ENCODE results near the genes WFDC11 and TNNC2.

DNA sequence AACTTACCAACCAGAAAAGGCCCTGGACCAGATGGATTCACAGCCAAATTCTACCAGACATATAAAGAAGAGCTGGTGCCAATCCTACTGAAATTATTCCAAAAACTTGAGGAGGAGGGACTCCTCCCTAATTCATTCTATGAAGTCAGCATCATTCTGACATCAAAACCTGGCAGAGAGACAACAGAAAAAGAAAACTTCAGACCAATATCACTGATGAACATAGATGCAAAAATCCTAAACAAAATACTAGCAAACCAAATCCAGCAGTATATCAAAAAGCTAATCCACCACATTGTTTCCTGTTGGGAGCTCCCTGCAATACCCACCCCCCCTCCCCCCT lies at the start of gene WFDC11:
WFDC11 (minus strand) TSS at position 69 of the 343 bp plus-strand sequence.
- PRO-cap, result no peak

DNA sequence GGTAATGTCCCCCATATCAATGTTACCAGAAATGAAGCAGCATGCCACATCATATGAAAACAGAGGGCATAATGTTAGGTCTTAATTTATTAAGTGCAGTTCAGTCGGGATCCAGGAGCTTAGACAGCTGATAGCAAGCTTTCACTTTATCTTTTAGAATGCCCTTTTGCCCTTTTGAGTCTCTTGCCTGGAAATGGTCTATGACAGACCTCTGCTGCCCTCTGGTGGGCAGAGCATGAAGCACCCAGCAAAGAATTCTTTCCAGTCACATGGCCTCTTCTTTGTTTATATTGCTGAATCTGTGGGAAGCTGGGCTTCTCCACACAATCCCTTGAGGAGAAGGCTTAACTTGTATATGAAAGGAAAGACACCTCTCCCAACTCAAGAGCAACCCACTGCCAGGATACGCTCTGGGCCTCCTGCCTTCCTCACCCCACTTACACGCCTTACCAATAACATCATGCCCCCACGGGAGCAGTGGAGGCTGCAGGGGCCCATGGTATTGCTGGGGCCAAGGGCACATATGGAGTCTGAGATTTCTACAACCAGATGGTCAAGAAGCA lies 20.5 kb downstream of the WFDC3 start:
- PRO-cap, result no peak

DNA sequence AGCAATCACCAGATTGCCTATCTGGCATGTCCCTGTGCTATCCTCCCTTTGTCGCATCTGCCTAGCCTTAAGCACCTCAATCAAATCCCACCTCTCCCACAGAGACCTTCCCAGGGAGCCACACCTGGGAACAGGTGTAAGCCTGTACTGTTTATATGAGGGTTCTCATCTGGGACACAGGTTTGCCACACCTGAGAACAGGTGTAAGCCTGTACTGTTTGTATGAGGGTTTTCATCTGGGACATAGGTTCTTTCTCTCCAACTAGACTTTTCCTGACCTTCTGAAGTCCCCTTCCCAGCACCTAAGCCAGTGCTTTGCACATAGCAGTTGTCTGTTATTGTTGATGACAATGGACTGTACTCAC lies 16.6 kb downstream of the WFDC3 start:
- PRO-cap, result no peak

- PRO-cap, result no peak
These were observed 8.7 kb downstream of the WFDC3 start for GRCh38 chr20:45782771-45783570.

DNA sequence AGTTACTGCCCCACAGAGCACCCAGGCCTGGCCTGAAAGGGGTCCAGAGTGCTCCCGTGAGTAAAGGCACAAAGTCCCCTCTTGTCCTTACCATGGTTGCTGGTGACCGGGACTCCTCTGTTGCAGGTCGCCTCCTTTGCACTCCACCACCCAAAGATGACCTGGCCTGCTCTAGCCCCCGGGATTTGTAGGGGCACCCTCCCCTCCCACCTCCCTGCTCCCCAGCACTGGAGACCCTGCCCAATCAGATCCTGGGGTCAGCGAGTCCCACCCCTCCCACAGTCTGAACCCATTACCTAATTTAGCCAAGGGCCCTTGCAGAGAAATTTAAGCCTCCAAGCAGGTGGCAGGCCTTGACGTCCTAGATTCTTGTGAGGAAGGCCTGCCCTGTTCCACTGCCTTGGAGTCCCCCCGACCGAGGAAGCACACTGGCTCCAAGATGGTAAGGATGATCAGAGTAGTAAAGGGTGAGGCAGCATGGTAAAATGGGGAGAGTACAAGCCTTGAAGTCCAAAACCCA lies at the start of gene TNNC2:
TNNC2 (minus strand) TSS at position 158 of the 520 bp plus-strand sequence.
- PRO-cap, result no peak

GRCh38 chr20:45905652-45906052 lies 6.3 kb downstream of the PLTP start:
- PRO-cap, result no peak

DNA sequence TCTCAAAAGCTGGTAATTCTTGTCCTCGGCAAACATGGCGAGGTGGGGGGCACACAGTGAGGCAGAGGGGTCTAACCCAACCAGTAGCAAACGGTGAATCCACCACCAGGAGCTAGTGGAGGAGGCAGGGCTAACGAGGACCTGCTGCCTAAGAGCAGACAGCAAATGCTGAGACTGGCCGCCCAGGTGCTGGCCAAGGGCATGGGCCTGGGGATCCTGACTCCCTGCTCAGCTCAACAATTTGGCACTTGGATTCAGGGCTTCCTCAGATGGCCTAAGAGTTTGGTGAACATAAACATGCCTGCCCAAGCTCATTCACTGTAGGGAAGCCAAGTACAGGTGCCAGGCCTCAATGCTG lies 18.4 kb downstream of the PCIF1 start:
- PRO-cap, result no peak

- PRO-cap, result no peak
These were observed 3.4 kb downstream of the MMP9 start for GRCh38 chr20:46011890-46012640.

DNA sequence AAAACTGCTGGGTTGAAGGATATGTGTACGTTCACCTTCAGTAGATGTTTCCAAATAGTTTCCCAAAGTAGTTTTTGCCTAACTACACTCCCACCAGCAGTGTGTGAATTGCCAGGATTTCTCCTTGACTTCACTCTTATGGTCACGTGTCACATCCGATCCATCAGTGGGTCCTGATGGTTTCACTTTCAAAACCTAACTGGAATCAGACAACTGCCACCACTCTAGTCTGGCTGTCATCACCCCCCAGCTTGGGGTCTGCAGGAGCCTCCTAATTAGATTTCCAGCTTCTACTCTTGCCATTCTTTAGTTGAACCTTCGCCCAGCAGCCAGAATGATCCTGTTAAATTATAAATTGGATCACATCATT lies 8.5 kb upstream of the SLC12A5 start:
- PRO-cap, result no peak

- PRO-cap, result no peak
These were observed 7.9 kb downstream of the NCOA5 start for GRCh38 chr20:46081660-46082494.

- PRO-cap, result no peak
These were observed 1.0 kb downstream of the CD40 start for GRCh38 chr20:46118917-46119714.

DNA sequence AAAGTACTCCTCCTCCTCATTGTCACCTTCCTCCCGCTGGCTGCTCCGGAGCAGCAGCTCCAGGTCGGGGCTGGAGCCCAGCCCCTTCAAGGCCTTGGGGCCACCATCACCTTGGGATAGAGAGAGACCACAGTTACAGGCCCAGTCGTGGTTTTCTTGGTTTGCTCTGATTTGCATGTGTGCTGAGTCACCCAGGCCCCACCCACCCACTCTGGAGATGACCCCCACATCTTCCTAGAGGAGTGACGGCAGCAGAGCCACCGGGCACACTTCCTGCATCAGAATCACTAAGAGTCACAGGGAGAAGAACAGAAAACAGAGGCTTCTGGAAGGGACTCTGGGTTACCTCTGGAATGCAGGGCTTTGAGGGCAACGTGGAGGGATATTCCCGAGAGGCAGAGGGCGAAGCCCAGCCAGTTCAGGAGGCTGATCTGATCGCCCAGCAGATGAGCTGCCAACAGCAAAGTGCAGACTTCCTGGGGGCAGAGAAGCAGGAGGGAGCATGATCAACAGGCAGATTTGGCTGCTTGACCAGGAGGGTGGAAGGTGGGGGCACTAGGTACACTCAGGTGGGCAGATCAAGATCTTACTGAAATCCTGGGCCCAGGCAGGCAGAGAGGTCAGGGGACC lies 13.7 kb downstream of the SLC35C2 start:
- PRO-cap, result bidirectional peak, plus-strand start at position 318 of the sequence, minus-strand start at position 168 of the sequence

DNA sequence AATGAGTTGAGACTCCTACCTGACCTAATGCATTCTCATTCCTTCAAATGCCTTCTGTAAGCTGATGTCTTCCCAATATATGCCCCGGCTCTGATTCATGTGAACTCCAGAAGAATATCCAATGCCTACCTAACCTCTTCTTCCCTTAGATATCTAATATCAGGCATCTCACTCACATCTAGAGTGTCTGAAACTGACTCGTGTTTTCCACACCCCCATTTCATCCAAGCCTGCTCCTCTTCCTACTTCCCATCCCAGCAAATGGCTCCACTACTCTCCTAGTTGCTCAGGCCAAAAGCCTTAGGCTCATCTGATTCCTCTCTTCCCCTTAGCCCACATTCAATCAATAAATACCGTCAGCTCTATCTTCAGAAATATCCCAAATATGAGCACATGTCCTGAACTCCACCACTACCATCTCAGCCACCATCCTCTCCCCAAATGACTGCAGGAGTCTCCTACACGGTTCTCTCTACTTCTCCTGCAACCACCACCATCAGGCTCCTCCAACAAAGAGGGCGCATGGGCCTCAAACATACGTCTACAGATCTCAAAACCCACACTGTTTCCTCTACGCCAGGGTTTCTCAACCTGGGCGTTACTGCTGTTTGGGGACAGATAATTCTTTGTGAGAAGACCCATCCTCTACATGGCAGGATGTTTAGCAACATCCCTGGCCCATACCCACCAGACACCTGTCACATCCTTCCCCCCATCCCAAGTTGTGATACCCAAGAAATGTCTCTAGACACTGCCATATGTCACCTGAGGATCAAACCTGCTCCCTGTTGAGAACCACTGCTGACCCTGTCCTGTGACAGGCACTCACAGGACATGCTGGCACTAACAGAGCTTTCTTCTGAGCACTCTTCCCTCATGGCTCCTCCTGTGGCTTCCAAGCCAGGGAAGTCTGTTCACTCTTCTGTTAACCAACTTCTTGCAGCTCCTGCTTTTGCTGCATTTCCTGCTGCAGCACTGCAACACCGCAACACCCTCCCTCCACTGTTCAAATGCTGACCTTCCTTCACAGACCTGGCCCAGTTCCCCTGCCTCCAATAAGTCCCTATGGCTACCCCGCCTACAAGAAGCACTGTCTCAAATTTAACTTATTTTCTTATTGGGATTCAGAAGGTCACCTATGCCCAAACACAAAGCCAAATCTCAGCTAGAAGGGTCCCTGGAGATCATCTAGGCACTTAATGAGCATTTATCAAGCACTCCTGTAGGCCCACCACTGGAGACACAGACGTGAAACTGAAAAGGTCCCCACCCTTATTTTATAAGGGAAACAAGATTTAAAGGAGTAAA lies 2.8 kb downstream of the SLC35C2 start:
- PRO-cap, result no peak

DNA sequence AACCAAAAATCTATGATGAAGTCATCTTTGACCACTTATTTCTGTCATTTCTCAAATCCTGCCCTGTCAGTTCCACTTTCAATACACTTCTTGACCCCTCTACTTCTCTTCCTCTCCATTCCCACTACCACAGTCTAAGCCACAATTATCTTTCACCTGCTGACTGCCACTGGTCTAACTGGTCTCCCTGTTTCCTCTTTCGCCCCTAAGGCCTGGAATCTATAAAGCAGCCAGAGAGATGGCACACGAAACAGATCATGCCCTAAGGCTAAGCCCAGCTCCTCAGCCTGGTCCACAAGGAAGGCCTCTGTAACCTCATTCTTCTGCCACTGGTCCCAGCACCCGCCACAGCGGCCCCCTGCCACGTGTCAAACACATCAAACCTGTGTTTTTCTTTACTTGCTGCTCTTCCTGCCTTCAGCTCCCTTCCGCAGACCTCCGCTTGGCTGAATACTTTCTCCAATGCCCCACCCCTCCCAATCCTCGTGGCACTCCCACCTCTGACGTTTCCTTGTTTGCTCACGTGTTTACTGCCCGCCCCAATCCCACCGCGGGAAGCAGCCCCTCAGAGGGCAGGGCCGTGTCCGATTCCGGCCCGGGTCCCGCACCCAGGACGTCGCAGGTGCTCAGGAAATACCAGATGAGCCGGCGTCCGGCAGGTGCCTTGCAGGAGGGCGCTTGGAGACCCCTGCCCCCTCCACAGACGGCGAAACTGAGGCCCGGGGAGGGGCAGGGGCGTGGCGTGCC lies 535 bp downstream of the SLC35C2 start:
- PRO-cap, result bidirectional peak, plus-strand start at position 565 of the sequence, minus-strand start at position 452 of the sequence

DNA sequence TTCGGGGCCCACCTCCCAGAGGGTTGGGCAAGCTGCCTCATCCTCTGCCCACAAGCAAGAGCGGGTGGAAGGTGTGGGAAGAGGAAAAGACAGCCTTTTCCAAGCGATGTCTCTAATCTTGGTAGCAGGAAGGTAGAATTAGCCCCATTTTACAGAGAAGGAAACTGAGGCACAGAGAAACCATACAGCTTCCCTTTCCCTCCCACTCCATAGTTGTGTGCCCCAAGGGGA lies 174 bp upstream of the OCSTAMP start:
- PRO-cap, result no peak

- PRO-cap, result no peak
These were observed 18.2 kb upstream of the OCSTAMP start for GRCh38 chr20:46568564-46569149.

- PRO-cap, result bidirectional peak, plus-strand start at chr20:46684097, minus-strand start at chr20:46684071
These were observed 5.2 kb downstream of the TP53RK start for GRCh38 chr20:46683587-46684950.

GRCh38 chr20:46901421-46902134 lies 6.9 kb downstream of the EYA2 start:
- PRO-cap, result no peak

DNA sequence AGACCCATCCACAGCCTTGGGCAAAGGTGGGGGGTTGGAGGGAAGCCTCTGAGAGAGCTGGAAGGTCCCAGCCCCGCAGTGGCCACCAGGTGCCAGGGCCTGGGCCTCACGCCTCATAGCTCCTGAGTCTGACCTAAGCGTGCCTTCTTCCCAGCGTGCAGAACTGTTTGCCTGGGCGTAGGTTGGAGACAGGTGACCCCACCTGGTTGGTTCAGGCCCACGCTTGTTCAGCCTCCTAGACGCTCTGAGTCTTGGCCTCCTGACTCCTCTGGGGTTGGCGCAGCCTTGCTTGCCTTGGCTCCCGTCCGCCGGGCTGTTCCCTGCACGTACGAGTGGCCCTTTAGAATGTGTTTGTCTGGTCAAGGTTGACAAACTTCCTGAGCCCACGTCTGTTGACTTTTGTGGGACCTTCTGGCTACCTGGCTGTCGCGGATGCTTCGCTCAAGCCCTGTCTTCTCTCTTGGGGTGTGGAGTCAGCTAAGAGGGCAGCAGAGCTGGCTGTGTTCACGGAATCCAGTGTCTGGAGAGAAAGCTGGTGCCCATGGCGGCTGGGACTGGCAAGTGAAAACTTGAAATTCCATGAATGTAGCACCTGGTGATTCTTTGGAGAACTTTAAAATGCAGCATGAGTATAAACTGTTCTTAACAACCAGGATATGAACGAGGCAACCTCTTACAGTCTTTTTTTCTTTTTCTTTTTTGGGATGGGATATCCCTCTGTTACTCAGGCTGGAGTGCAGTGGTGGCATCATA lies 71.0 kb downstream of the EYA2 start:
- PRO-cap, result no peak

DNA sequence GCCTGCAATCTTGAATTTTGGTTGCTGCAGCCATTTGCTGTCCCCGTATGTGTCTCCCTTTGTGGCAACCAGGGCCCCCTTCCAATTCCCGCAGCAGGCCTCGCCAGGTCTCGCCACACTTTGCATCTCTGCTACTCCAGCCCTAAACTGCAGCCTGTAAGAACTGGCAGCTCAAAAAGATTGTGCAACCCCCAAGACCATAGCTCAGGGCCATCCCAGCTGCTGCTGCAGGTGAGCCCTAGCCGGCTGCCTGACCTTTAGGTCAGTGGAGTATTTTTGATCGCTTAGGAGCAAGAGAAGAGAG lies 138.2 kb downstream of the EYA2 start:
- PRO-cap, result no peak

All from anterior vena cava (tissue), 1 donor.